HTERT-HM (cell line): Measurements from ENCODE around the genes TNS1 and TMBIM1.

- RRBS, result no CpG with 5 or more reads among the region's 12 CpGs
Measured at GRCh38 chr2:217890019-217890951, 112.5 kb downstream of the TNS1 start.

GRCh38 chr2:217915668-217916210 lies 87.1 kb downstream of the TNS1 start:
- RRBS, result no CpG with 5 or more reads among the region's 10 CpGs

GRCh38 chr2:217929291-217930231 lies 73.2 kb downstream of the TNS1 start:
- RRBS, result 6% methylated on average over 2 of the region's 17 CpGs

DNA sequence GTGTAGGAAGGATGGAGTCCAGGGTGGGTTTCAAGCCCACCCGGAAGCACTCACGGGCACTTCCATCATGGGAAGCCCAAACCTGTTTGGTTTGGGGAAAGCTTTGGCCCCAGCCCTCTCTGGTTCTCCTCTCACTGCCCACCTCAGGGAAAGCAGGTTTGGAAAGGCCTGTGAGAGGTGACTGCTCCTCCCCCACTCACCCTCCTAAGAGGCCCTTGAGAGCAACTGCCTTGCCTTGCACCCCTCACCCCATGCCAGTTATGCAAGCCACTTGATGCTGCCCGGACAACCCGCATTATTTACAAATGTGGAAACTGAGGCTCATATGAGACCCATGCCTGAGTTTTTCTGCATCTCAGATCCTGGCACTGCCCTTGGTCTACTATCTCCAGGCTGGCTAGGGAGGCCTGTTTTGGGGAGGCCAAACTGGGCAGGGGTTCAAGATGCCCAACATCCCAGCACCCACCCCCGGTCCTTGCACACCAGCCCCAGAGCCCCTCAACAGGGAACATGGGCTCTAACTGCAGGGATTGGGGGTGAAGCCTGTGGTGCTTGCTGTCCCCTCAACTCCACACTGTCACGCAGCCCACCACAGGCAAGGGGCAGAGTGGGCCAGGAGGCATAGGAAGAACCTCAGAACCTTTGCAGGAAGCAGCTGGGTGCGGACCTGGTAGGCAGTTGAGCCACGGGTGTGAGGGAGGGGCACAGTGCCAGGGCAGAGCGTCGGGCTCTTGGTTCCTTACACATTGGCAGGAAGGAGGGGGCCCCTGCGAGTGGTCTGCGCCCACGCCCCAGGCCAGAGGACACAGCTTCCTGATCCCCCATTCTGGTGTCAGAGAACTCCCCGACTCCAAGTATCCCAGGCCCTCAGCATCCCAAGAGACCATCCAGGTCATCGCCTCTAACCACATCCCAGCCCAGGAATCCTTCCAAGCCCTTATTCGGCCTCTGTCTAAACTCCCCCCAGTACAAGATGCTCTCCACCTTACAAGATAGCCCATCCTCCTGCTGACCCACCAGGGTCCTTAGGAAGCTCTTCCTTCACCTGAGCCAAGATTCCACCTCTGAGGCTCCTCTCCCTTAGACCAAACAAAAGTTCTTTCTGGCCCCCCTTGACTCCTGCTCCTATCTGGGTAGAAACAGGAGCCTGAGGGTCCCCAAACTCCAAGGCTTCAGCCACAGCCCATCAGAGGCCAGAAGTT lies 61.6 kb downstream of the TNS1 start:
- RRBS, result no CpG with 5 or more reads among the region's 16 CpGs

DNA sequence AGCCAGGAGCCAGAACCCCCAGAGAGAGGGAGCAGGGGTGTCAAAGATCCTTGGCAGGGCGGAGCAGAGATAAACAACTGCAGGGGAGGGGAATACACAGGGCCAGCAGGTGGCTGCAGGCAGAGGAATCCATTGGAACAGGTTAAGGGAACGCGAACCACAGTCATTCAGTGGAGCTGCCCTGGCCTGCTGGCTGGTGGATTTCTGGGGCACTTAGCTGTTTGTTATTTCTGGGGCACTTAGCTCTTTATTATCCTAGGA lies 37.9 kb downstream of the TNS1 start:
- RRBS, result no CpG with 5 or more reads among the region's 3 CpGs

DNA sequence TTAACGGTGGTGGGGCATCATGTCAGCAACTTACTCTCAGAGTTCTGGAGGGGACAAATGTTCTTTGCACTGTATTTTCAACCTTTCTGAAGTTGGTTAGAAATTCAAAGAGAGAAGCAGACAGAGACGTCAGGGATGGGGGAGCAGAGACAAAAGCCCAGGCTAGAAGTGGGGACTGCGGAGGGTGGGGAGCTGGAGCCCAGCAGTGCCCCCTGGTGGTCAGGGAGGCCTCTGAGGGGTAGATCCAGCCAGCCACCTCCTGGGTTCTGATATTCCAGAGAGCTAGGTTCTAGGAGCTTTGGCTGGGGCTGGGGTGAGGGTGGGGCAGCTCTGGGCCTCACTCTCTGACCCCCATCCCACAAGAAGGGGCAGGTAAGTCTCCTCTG lies 9.0 kb downstream of the TNS1 start:
- RRBS, result no CpG with 5 or more reads among the region's 3 CpGs

- RRBS, result 5% methylated on average over 5 of the region's 27 CpGs
Measured at GRCh38 chr2:218002703-218003622, at the start of gene TNS1. Gene TNS1, minus strand, starts transcription at chr2:218002995.

- RRBS, result no CpG with 5 or more reads among the region's 7 CpGs
Measured at GRCh38 chr2:218031488-218032051, 28.8 kb upstream of the TNS1 start.

DNA sequence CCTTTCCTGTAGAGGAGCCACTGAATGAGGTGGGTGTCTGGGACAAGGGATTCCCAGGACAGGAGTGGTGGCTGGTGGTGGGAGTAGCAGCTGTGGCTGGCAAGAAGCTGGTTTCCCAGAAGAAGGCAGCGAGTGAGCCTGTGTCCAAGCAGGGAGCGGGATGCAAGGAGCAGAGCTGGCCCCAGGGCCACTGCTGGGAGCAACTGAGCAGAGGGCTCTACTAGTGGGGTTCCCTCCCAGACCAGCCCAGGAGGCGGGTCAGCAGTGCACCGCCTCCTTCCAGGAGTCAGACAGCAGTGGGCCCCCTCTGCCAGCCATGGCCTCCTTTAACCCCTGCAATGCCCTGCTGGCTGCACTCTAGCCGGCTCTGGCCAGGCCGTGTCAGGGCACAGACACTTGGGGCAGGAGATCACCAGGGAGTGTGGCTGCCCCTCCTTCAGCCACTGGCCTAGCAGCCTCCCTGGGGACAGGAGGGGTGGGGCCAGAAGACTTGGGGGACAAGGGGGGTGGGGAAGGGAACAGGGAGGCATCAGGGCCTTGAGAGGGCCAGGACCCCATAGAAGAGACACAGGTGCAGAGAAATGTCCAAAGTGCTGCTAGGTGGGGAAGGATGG lies 3.4 kb upstream of the RUFY4 start:
- RRBS, result no CpG with 5 or more reads among the region's 6 CpGs

DNA sequence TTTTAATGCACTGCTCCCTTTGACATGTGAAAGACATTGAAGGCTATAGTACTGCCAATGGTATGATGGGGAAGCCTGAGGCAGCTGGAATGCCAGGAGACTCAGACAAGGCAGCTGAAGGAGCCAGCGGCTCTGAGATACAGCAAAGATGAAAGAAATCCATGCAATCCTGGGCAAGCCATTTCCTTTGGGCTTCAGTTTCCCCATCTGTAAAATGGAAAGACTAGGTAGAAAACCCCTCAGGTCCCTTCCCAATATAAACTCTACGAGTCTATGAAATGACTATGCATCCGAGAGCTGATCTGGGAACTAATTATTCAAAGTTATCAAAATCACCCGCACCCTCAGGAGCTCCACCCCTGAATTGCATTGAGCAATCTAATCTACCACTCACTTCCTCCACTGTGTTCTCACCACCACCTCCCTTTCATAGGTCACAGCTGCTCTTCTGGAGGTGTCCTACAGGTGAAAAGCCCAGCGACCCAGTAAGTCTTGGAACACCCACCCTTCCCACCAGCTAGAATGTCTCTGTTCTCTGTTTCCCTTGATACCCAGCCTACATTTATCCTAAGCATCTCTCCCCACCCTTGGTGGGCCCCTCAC lies 3.2 kb downstream of the CXCR2 start:
- RRBS, result no CpG with 5 or more reads among the region's 5 CpGs

GRCh38 chr2:218200063-218200508 lies 16.9 kb upstream of the ARPC2 start:
- RRBS, result no CpG with 5 or more reads among the region's 6 CpGs

GRCh38 chr2:218230804-218231355 lies 13.9 kb downstream of the ARPC2 start:
- RRBS, result no CpG with 5 or more reads among the region's 2 CpGs

- RRBS, result no CpG with 5 or more reads among the region's 1 CpG
Measured at GRCh38 chr2:218232989-218233247, 15.9 kb downstream of the ARPC2 start.

DNA sequence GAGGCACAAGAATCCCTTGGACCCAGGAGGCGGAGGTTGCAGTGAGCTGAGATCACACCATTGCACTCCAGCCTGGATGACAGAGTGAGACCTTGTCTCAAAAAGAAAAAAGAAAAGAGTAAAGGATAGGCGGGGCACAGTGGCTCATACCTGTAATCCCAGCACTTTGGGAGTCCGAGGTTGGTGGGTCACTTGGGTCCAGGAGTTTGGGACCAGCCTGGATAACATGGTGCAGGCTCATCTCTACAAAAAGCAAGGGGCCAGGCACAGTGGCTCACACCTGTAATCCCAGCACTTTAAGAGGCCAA lies 14.4 kb upstream of the GPBAR1 start:
- RRBS, result no CpG with 5 or more reads among the region's 3 CpGs

DNA sequence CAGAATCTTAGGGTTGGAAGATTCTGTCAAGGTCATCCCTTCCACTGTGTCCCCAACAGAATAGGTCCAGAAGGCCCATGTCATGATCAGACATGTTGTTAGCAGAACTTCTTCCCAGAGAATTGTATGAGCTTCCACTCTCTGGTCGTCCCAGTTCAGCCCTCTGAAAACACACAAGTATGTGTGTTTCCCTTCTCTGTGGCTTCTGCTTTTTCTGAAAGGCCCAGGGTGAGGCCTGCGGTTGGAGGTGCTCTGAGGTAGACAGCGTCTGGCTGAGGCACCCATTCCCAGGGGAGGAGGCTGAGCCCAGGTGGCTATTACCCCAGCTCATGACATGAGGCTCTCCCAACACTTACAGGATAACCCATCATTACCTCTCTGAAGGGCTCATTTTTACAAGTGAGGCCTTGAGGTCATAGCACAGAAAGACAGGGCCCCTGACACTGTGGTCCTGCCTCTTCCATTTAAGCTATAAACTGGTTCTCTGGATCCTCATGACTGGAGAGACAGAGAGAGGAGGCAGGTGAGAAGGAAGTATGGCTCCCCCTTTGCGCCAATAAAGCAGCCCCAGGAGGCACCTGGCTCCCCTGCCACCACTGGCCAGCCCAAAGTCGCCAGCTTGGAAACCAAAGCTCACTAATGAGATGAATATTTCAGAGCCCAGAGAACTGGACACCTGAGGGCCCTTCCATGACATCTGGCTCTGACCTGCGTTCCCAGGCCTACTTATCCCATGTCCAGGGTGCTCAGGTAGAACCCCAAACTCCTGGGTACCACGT lies 1.3 kb downstream of the TMBIM1 start:
- RRBS, result no CpG with 5 or more reads among the region's 7 CpGs

DNA sequence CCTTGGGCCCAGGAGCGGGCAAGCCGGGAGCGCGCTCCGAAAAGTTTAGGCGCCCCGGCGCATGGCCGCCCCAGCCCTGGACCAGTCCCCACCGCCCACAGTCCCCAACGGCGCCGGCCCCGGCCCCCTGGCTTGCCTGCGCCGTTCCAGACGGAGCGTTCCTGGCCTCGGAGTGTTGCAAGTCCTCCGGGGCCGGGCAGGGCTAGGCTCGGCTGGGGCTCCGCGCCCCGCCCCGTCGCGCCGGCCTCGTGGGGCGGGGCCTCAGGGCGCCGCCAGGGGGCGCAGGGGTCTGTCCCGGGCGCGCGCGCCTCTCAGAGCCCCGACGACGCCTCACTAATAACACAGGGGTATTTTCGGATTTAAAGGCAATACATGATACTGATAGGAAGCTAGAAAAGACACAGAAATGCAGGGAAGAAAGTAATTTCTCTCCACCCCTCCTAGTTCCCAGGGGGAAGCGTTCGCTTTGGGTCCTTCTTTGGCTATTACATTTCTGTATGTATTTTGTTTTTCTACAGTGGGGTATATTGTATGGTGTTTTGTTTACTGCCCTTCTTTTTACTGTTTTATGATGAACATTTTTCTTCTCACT lies at the start of gene TMBIM1:
TSS of gene TMBIM1 (minus strand) at position 174 of the 592 bp plus-strand sequence.
- RRBS, result 1% methylated on average over 31 of the region's 45 CpGs

DNA sequence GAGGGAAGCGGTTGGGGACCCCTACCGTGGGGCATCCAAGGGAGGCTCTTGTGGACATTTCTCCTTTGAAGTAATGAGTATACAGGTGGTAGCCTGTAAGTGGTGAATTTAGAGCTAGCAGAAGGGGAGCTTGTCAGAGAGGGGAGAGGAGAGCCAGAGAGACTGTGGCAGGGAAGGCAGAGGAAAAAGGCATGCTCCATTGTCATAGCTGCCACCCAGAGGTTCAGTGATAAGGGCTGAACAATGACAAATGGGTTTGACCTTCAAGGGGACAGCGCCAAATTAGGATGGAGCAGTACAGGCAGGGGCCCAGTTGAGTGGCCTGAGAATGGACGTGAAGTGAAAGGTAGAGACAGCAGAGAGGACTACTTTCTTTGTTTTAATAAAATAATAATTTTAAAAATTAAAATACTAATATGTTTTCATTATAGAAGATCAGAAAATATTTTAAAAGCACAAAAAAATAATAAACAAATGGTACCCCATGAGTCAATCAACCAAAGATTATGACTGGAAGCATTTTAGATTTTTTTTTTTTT lies 15.4 kb upstream of the TMBIM1 start:
- RRBS, result no CpG with 5 or more reads among the region's 4 CpGs

- RRBS, result no CpG with 5 or more reads among the region's 9 CpGs
Measured at GRCh38 chr2:218329768-218330912, 26.5 kb upstream of the CATIP start.

- RRBS, result no CpG with 5 or more reads among the region's 3 CpGs
Measured at GRCh38 chr2:218369238-218369864, 12.7 kb downstream of the CATIP start.

DNA sequence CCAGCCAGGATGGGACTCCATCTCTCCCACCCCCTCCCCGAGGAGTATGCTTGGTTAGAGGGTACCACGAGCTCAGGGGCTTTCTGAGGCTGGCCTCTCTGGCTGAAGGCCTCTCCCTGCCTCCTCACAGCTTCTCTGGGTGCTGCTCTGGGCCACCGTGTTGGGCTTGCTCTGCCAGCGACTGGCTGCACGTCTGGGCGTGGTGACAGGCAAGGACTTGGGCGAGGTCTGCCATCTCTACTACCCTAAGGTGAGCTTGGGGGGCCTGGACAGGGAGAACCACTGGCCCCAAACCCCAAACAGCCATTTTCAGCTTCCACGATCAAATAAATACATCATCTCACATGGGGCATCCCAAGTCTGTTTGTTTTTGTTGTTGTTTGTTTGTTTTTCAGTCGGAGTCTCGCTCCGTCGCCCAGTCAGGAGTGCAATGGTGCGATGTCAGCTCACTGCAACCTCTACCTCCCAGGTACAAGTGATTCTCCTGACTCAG lies 3.0 kb downstream of the SLC11A1 start:
- RRBS, result no CpG with 5 or more reads among the region's 13 CpGs